ENCODE data around the gene THYN1.

- RRBS = no CpG with 5 or more reads among the region's 4 CpGs
Observed at GRCh38 chr11:130184758-130185452, 25.3 kb downstream of the ST14 start.

DNA sequence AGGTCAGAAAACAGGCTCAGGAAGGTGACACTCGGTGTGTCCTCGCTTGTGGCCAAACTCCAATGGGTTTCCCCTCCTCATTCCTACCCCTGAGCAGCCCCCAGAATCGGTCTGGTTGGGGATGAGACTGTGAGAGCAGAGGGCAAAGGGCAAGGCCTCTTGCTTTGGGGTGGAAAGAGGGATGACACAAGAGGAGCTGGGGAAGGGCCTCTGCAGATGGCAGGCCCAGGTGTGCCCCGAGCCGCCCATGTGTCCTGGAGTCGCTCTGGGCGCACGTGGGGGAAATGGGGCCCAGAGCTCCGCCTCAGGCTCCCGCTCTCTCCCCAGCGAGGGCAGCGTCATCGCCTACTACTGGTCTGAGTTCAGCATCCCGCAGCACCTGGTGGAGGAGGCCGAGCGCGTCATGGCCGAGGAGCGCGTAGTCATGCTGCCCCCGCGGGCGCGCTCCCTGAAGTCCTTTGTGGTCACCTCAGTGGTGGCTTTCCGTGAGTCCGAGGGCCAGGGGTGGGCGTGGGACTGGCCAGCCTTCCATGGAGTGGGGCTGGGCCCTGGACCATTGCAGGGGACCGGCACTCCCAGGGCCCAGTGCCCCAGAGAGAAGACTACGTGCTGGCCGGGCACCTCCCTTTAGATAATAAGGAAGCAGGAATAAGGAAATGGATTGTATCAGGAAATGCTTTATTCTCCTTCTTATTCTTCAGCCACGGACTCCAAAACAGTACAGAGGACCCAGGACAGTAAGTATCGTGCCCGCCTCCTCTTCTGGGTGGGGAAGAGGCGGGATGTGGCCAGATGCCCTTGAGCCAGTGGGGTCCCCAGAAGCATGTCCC lies 30.0 kb downstream of the ST14 start:
- RRBS = 45% methylated on average over 1 of the region's 34 CpGs

GRCh38 chr11:130315144-130315407 lies 359 bp upstream of the ZBTB44 start:
- RRBS = no CpG with 5 or more reads among the region's 9 CpGs

GRCh38 chr11:130408054-130408390 lies 20.4 kb downstream of the ADAMTS8 start:
- RRBS = no CpG with 5 or more reads among the region's 7 CpGs

DNA sequence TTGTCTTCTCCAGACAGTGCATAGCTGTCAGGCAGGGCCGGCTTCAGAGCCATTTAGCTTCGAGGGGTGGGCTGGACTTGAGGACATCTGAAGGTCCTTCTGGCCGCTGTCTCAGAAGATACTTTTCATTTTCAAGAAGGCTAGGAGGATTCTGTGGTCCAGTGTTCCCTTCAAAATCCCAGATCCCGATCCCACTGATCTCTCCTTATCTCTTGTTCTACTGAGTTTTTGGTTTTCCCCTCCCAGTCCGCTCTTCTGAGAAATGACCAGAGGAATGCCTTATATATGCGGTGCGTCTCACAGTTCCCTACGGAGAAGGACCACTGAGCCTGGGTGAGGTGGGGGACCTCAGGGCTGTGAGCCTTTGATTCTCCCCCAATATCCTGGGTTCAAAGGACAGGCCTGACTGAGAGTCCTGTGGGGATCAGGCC lies 7.0 kb downstream of the ADAMTS8 start:
- RRBS = 60% methylated on average over 1 of the region's 8 CpGs

GRCh38 chr11:130426201-130426637 lies 2.2 kb downstream of the ADAMTS8 start:
- RRBS = no CpG with 5 or more reads among the region's 5 CpGs

DNA sequence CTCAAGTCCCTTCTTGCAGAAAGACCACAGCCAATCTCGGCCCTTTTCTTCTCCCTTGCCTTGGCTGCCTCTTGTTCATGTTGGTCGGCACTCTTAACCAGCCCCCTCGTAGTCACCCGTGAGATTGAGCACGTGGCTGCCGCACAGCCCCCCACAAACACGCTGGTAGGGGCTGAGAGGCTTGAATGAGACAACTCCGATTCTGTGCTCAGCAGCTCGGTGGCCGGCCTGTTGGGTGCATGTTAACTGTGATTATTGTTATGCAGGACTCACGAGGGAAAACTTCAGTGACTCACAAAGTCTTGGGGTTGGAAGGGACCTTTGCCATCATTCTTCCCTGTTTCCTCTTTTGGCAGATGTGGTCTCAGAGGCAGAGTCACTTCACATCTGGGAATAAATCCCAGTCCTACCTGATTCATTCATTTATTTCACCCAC lies 75.1 kb downstream of the ADAMTS15 start:
- RRBS = no CpG with 5 or more reads among the region's 11 CpGs

GRCh38 chr11:131668709-131669340 lies 298.4 kb downstream of the NTM start:
- RRBS = 8% methylated on average over 3 of the region's 9 CpGs

GRCh38 chr11:131694655-131695341 lies 324.4 kb downstream of the NTM start:
- RRBS = no CpG with 5 or more reads among the region's 27 CpGs

GRCh38 chr11:133501987-133502654 lies 30.2 kb downstream of the OPCML start:
- RRBS = no CpG with 5 or more reads among the region's 15 CpGs

DNA sequence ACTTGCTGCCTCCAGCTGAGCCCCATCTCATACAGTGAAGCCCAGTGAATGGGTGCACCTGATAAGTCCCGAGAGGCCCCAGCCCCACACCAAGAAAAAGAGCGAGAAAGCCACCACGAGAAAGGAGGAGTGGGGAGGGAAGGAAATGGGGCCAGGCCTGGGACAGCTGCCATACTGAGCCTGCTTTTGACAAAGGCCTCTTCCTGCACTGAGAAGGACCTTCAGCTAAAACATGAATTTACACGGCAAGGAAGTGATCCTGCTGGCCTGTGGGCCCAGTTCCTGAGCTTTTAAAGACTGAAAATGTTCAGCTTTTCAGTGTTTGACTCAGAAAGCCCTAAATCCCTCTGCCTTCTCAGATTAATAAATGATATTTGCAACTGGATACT lies 35.0 kb downstream of the SPATA19 start:
- RRBS = no CpG with 5 or more reads among the region's 4 CpGs

GRCh38 chr11:133934451-133935301 lies 22.1 kb downstream of the IGSF9B start:
- RRBS = 41% methylated on average over 4 of the region's 30 CpGs

- RRBS = no CpG with 5 or more reads among the region's 25 CpGs
Observed at GRCh38 chr11:133950504-133951329, 6.1 kb downstream of the IGSF9B start.

- RRBS = no CpG with 5 or more reads among the region's 6 CpGs
Observed at GRCh38 chr11:133981026-133981582, 24.3 kb upstream of the IGSF9B start.

- RRBS = no CpG with 5 or more reads among the region's 8 CpGs
Observed at GRCh38 chr11:134037742-134037955, 31.2 kb upstream of the JAM3 start.

DNA sequence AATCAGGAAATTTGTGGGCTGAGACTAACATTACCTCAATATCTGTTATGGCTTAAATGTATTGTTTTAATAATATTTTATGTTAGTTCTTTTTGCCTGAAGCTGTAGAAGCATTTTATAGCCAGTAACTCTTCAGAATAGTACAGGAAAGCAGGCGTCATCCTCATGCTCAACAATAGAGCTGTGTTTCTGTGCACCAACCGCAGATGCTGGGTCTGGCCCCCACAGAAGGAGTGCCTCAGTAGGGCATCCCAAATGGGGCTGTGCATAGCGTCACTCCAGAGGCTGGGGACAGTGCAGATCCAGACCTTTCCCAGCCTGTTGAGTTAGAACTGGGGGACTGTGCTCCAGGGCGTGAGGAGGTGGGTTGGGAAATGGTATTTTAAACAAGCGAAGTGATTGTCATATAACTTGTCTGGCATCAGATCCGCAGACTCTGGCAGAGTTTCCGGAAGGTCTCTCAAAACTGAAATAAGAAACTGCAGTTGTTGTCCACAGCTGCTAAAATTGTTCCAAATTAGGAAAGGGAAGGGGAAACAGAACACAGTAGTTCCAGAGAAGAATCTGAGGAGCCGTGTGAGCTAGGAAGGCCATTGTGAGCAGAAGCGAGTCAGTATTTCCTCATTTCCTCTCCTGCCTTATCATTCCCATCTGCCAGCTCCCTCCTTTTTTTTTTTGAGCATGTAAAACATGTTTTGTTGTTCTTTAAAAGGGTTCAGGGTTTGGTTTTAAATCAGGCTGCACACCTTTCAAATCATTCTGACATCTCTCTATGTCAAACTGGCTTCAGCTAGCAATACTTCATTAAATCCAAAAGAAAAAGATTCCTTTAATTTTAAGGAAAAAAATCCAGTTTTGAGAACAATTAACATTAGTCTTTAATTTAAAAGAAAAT lies 52.2 kb downstream of the JAM3 start:
- RRBS = no CpG with 5 or more reads among the region's 9 CpGs

- RRBS = 1% methylated on average over 12 of the region's 66 CpGs
Observed at GRCh38 chr11:134252567-134253691, at the start of gene THYN1. TSS of gene THYN1 (minus strand) at chr11:134253352.